Measurements from ENCODE around the genes TNS2 and RARG.

GRCh38 chr12:53019737-53020487 lies 13.7 kb downstream of the EIF4B start:
- PRO-cap: no peak
CAGE:
- cytosol, long polyA minus RNA: no peak
- cytosol, long polyA plus RNA: no peak
- long polyA plus RNA: no peak
- nucleus, long polyA minus RNA: no peak
- nucleus, long polyA plus RNA: no peak

DNA sequence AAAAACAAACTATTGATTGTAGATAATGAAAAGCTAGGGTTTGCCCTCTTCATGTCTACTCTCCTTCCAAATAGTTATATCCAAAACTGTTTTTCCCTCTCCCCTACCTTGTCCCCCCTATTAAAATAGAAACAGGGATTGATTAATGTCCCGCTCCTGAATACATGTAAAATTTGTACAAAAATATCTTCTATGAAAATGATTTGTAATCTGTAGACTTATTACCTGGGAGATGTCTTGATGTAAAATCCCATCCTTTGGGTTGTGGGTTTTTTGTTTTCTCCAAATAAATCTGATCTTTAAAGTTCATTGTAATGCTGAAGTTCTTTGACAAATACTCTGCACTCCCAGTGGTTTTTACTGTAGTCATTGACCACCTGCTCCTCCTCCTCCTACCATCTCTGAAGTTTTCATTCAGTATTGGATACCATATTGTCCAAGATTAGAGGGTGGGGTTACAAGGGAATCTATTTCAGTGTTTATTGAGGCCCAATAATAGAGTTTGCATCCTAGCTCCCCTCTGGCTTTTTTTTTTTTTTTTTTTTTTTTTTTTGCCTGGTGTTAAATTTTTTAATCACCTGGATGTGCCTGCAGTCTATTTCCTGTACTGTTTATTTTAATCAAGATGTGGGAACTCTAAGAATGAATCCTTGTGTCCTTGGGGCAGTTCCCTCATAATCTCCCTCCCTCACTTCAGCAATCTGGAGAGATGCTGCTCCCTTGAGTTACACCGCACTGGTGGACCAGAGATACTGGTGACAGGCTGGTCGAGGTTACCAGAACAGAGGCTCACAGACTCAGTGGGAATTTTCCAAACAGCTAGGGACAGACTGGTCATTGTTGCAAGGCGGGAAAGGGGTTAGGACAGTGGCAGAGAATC lies 7.7 kb upstream of the TNS2 start:
- PRO-cap: no peak
CAGE:
- cytosol, long polyA minus RNA: no peak
- cytosol, long polyA plus RNA: no peak
- long polyA plus RNA: no peak
- nucleus, long polyA minus RNA: no peak
- nucleus, long polyA plus RNA: no peak

GRCh38 chr12:53047534-53047773 lies 2.4 kb upstream of the TNS2 start:
- PRO-cap: no peak
CAGE:
- cytosol, long polyA minus RNA: no peak
- cytosol, long polyA plus RNA: no peak
- long polyA plus RNA: no peak
- nucleus, long polyA minus RNA: no peak
- nucleus, long polyA plus RNA: no peak

GRCh38 chr12:53049345-53050489 lies at the start of gene TNS2:
TNS2 (plus strand) TSS chr12:53050065.
- PRO-cap: bidirectional peak, plus-strand start at chr12:53050056, minus-strand start at chr12:53049939
CAGE:
- cytosol, long polyA minus RNA: start-site peak on the plus strand at chr12:53050139-53050186, 19 reads
- cytosol, long polyA plus RNA: start-site peak on the plus strand at chr12:53050030-53050094, 171 and 114 reads in 2 replicates; start-site peak on the plus strand at chr12:53050170-53050188, 28 and 29 reads in 2 replicates
- long polyA plus RNA: no peak
- nucleus, long polyA minus RNA: start-site peak on the minus strand at chr12:53049926-53049950, 10 reads; start-site peak on the plus strand at chr12:53050050-53050217, 918 reads
- nucleus, long polyA plus RNA: start-site peak on the plus strand at chr12:53050050-53050183, 361 and 632 reads in 2 replicates

DNA sequence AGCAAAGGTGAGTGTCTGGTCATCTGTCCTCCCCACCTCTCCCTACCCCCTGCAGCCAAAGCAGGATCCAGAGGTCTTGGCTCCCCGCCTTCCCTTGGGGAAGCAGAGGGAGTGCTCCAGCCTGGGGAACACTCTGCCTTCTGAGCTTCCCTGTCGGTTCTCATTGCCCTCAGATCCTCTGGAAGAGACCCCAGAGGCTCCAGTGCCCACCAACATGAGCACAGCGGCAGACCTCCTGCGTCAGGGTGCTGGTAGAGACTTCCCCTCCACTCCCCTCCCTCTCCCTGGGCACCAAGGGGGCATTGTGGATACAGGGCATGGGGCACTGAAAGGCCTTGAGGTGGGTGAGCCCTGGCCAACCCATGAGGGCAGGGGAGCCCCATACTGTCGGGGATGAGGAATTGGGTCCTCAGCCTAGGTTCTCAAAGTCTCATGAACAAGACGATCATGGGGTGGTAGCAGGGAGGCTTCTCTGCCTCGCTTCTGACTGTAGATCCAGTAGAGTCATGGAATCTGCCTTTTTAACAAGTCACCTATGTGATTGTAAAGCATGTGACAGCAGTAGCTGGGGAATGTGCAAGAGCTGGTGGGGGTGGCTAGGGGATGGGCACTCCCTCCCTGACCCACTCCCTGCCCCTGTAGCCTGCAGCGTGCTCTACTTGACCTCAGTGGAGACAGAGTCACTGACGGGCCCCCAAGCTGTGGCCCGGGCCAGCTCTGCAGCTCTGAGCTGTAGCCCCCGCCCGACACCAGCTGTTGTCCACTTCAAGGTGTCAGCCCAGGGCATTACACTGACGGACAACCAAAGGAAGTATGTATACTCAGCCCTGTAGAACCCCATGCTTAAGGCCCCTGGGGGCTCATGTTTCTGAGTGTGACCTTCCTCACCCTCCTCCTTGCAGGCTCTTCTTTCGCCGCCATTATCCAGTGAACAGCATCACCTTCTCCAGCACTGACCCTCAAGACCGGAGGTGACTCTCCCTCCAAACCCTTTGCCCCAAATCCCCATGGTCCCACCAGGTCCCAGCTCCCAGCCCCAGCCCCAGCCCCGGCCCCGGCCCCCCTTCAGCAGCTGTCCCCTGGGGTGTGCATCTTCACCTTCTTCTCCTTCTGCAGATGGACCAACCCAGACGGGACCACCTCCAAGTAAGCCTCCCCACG lies 13.0 kb downstream of the TNS2 start:
- PRO-cap: no peak
CAGE:
- cytosol, long polyA minus RNA: no peak
- cytosol, long polyA plus RNA: no peak
- long polyA plus RNA: no peak
- nucleus, long polyA minus RNA: no peak
- nucleus, long polyA plus RNA: no peak

GRCh38 chr12:53099185-53099706 lies 1.8 kb downstream of the IGFBP6 start:
- PRO-cap: no peak
CAGE:
- cytosol, long polyA minus RNA: no peak
- cytosol, long polyA plus RNA: no peak
- long polyA plus RNA: no peak
- nucleus, long polyA minus RNA: no peak
- nucleus, long polyA plus RNA: no peak

- PRO-cap: no peak
CAGE:
- cytosol, long polyA minus RNA: no peak
- cytosol, long polyA plus RNA: no peak
- long polyA plus RNA: no peak
- nucleus, long polyA minus RNA: no peak
- nucleus, long polyA plus RNA: no peak
Observed at GRCh38 chr12:53187452-53188020, 6.8 kb upstream of the CSAD start.

GRCh38 chr12:53200682-53201402 lies 6.2 kb downstream of the ITGB7 start:
- PRO-cap: no peak
CAGE:
- cytosol, long polyA minus RNA: no peak
- cytosol, long polyA plus RNA: no peak
- long polyA plus RNA: no peak
- nucleus, long polyA minus RNA: no peak
- nucleus, long polyA plus RNA: no peak

- PRO-cap: no peak
CAGE:
- cytosol, long polyA minus RNA: no peak
- cytosol, long polyA plus RNA: no peak
- long polyA plus RNA: no peak
- nucleus, long polyA minus RNA: no peak
- nucleus, long polyA plus RNA: no peak
Observed at GRCh38 chr12:53224312-53225233, 7.4 kb downstream of the RARG start.

GRCh38 chr12:53228362-53229070 lies 3.5 kb downstream of the RARG start:
- PRO-cap: no peak
CAGE:
- cytosol, long polyA minus RNA: no peak
- cytosol, long polyA plus RNA: no peak
- long polyA plus RNA: no peak
- nucleus, long polyA minus RNA: no peak
- nucleus, long polyA plus RNA: no peak

DNA sequence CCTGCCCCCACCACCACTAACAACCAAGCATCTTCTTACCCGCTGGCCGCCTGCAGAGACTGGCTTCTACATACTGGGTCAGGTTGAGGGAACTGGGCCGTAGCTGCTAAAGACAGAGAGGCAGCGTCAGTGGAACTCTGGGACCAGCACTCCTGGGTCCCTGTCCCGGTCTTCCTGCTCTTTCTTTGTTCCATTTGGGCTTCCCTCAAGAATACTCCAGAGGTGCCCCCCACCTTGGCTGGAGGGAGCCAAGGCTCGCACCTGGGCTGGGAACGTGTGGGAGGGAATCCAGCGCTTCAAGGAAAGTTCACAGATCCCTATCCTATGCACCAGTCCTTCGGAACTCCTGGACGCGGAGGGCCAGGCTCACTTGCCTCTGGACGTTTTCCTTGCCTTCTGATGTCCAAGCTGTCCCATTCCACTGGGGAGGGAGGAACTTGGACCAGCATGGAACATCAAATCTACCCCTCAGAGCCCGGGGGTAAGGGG lies 835 bp downstream of the RARG start:
- PRO-cap: no peak
CAGE:
- cytosol, long polyA minus RNA: no peak
- cytosol, long polyA plus RNA: no peak
- long polyA plus RNA: no peak
- nucleus, long polyA minus RNA: no peak
- nucleus, long polyA plus RNA: no peak

DNA sequence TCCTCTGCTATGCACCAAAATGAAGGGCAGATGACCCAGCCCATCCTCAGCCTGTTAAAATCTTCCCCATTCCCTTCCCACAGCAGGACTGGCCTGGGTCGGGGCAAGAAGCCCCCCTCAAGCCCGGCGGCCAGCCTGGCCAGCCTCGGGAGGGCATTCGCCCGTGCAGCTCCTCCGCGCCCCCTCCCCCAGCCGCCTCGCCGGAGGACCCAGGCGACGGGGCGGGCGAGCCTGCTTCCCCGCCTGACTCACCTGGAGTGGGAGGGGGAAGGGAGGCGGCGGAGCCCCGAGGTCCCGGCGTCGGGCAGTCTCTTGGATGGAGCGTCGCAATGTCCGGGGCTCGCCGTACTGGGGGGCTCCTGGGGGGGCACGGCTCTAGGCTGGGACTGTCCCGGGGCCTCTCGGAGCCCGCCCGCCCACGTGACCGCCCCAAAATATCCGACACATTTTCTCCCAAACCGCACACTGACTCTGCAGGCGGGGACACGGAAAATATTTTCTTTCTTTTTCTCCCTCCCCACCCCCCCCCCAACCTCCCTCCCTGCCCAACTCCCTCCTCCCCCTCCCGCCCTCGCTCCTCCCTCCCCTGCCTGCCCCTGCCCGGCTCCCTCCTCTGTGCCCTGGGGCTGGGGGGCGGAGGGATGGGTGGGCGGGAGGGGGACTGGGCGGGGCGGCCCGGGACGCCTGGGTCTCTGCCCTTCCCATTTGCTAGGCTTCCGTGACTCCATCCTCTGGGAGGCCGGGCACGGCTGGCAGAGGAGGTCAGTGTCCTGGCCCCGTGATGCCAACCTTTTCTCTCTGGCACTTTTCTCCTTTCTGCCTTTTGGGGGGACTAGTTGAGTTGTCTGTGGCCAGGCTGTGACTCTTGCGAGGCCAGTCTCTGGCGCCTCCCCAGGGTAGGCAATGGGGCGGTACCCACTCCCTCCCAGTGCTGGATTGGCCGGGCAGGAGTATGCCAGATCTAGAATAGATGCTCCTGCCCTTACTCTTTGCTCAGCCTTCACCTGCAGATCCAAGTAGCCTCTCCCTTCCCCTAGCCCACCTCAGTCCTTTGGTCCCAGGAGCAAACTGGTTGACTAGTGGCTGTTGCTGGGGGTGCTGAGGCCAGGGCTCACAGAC lies at the start of gene RARG:
Gene RARG, minus strand, starts transcription at position 488 of the 1,119 bp plus-strand sequence.
- PRO-cap: bidirectional peak, plus-strand start at position 289 of the sequence, minus-strand start at position 194 of the sequence
CAGE:
- cytosol, long polyA minus RNA: no peak
- cytosol, long polyA plus RNA: no peak
- long polyA plus RNA: start-site peak on the minus strand centred at position 469 of the sequence, 110 bp wide, 19 and 26 reads in 2 replicates
- nucleus, long polyA minus RNA: start-site peak on the minus strand centred at position 491 of the sequence, 49 bp wide, 24 reads
- nucleus, long polyA plus RNA: no peak

- PRO-cap: no peak
CAGE:
- cytosol, long polyA minus RNA: no peak
- cytosol, long polyA plus RNA: no peak
- long polyA plus RNA: no peak
- nucleus, long polyA minus RNA: no peak
- nucleus, long polyA plus RNA: no peak
Observed at GRCh38 chr12:53235918-53236352, 3.9 kb upstream of the RARG start.

DNA sequence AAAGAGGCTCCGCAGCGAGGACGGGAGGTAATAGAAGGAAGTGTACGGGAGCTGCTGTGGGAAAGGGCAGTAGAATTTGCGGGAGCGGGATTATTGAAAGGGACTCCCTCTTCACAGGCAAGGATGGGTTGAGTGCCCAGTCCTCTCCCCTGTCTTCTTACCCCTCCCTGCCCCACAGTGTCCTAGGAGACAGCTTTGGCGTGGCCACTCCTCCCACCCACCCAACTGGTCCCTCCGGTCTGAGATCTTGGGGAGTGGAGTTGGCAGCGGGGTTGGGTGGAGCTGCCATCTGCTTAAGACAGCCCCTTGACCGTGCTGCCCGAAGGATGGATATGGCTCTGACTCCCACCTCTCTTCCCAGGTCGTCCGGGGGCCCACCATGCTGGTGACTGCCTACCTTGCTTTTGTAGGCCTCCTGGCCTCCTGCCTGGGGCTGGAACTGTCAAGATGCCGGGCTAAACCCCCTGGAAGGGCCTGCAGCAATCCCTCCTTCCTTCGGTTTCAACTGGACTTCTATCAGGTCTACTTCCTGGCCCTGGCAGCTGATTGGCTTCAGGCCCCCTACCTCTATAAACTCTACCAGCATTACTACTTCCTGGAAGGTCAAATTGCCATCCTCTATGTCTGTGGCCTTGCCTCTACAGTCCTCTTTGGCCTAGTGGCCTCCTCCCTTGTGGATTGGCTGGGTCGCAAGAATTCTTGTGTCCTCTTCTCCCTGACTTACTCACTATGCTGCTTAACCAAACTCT lies 736 bp downstream of the MFSD5 start:
- PRO-cap: no peak
CAGE:
- cytosol, long polyA minus RNA: no peak
- cytosol, long polyA plus RNA: no peak
- long polyA plus RNA: no peak
- nucleus, long polyA minus RNA: no peak
- nucleus, long polyA plus RNA: no peak

DNA sequence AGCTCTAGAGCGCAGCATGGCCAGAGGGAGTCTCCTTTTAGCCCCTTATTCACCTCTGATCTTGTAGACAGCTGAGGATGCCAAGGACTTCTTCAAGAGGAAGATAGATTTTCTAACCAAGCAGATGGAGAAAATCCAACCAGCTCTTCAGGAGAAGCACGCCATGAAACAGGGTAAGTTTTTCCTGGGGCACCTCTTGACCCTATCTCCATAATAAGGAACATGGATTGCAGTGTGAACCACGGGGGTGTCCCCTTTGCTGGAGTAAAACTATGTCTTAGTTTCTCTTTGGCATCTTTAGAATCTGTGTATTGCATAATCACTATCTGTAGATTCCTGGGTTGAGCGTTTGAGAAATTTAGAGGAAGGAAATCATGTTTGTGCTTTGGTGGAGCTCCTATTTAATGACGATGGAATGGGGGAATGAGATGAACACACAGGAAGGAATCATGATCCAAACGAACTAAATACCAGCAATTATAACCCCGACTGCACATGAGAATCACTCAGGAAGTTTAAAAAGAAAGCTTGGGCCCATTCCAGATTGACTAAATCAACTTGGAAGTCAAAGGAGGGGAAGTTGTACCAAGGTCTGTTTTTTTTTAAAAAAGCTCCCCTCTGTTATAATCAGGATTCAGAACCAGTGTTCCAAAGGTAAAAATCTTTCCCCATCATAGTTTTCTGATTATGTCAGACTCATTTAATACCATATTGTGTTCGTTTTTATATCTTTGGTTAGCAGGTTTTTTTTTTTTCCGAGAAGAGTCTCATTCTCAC lies 1.3 kb upstream of the MYG1 start:
- PRO-cap: no peak
CAGE:
- cytosol, long polyA minus RNA: no peak
- cytosol, long polyA plus RNA: no peak
- long polyA plus RNA: no peak
- nucleus, long polyA minus RNA: no peak
- nucleus, long polyA plus RNA: no peak

- PRO-cap: no peak
CAGE:
- cytosol, long polyA minus RNA: no peak
- cytosol, long polyA plus RNA: no peak
- long polyA plus RNA: no peak
- nucleus, long polyA minus RNA: no peak
- nucleus, long polyA plus RNA: no peak
Observed at GRCh38 chr12:53381897-53382604, 2.1 kb downstream of the SP1 start.

DNA sequence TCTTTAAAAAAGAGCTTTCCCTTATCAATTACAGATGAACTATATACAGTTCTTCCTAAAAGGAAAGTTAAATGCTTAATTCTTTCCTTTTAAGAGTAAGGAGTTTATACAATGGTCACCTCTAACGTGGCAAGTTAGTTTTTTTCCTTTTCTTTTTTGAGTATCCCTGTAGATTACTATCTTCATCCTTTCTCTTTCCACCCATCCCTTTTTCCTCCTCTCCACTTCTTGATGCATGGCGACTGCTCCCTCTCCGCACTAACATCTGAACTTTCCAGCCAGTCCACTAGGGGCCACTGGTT lies 383 bp upstream of the PCBP2 start:
- PRO-cap: bidirectional peak, plus-strand start outside the sequence, minus-strand start at position 267 of the sequence
CAGE:
- cytosol, long polyA minus RNA: no peak
- cytosol, long polyA plus RNA: no peak
- long polyA plus RNA: no peak
- nucleus, long polyA minus RNA: no peak
- nucleus, long polyA plus RNA: no peak

- PRO-cap: bidirectional peak, plus-strand start at chr12:53452328, minus-strand start at chr12:53452218
CAGE:
- cytosol, long polyA minus RNA: start-site peak on the plus strand at chr12:53452328-53452362, 118 reads
- cytosol, long polyA plus RNA: start-site peak on the plus strand at chr12:53452264-53452359, 961 and 1,384 reads in 2 replicates
- long polyA plus RNA: start-site peak on the plus strand at chr12:53452067-53452359, 1,531 and 1,329 reads in 2 replicates
- nucleus, long polyA minus RNA: start-site peak on the plus strand at chr12:53452324-53452362, 267 reads; start-site peak on the plus strand at chr12:53452851-53452937, 220 reads
- nucleus, long polyA plus RNA: start-site peak on the plus strand at chr12:53452322-53452359, 452 and 410 reads in 2 replicates; start-site peak on the plus strand at chr12:53452859-53452945, 126 and 115 reads in 2 replicates
Observed at GRCh38 chr12:53452171-53453097, 532 bp downstream of the PCBP2 start.

DNA sequence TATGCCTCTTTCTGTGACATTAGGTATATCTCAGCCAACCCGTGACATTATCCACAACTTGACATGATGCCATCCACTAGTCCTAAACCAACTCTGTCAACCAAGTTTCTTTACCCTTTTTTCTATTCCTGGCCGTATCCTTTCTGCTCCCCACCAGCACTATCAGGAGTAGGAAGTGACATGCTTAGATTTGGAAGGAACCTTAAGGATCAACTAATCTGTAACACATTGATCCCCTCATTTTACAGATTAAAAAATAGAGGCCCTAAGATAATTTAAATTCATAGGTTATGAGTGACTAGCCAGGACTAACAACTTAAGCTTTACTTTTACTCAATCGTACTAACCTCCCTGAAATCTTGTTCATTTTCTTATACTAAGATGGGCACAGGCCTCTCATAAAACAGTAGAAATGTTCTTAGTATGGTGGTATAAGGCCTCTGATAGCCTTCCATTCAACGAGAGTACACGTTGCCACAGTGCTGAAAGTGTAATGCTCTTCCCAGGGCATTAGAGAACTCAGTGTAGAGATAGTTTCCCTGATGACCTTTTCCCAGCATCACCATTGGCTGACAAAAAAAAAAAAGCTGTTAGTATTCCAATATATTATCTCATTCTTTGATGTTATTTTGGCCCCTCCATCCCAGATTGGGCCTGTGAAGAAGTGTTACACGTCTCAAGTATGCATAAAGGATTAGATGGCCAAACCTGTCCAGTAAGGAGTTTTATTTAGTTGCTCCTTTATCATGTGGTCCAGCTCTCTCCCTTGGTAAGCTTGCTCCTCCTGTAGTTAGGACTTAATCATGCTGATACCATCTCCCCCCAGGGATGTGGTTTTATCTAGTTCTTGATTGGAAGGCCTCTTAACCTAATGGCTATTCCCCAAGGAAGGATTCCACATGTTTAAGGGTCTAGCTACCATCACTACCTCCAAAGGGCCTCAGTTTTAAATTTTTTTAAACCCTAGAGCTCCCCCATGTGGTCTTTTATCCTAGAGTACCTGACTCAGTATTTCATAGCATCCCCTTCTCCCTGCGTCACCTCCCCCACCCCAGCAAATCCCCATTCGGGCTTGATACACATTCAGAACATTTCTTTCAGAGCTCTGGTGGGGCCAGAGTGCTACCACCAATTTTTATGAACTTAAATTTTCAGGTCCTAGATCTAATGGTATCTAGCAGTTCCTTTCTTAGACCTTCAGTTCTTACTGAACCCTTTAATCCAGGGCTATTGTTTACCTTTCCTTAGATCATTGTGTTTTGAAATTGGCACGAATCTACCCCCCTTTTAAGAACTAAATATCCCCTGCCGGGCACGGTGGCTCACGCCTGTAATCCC lies 22.7 kb downstream of the MAP3K12 start:
- PRO-cap: no peak
CAGE:
- cytosol, long polyA minus RNA: no peak
- cytosol, long polyA plus RNA: no peak
- long polyA plus RNA: no peak
- nucleus, long polyA minus RNA: no peak
- nucleus, long polyA plus RNA: no peak

GRCh38 chr12:53479872-53480455 lies 19.3 kb downstream of the MAP3K12 start:
- PRO-cap: no peak
CAGE:
- cytosol, long polyA minus RNA: no peak
- cytosol, long polyA plus RNA: no peak
- long polyA plus RNA: no peak
- nucleus, long polyA minus RNA: no peak
- nucleus, long polyA plus RNA: no peak

Data from endothelial cell of umbilical vein (primary cell).